ENCODE data around the gene ADCY10.

DNA sequence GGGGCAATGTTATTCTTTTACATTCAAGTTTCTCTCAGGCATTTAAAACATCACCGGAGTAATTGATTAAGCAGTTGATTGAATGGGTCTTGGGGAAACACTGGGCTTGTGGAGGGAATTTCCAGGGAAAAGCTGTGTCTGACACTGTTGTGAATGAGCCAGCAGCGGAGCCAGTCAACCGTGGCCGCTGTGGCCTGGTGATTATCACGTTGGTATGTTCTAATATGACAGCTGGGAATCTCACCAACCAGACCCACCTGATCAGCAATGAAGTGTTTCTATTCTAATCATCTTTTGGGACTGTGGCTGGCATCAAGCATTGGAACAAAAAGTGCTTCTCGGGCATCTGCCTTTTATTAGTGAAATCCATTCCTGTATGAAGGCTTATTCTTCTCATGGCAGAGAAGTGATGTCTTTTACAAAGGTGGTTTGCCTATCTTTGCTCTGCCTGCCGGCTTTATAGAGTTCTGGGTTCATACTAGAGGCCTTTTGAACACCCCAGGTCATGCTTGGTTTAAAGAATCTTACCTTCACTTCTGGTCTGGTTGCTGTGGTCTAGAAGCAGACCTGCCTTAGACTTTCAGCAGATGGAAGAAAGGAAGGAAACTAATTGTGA, 141.1 kb upstream of the FAM78B start:
- PRO-cap, 3 experiments = no peak in any of the 3 experiments
- RAMPAGE, long total RNA, 4 experiments = no peak in any of the 4 experiments
- RRBS = no CpG with 5 or more reads among the region's 7 CpGs

DNA sequence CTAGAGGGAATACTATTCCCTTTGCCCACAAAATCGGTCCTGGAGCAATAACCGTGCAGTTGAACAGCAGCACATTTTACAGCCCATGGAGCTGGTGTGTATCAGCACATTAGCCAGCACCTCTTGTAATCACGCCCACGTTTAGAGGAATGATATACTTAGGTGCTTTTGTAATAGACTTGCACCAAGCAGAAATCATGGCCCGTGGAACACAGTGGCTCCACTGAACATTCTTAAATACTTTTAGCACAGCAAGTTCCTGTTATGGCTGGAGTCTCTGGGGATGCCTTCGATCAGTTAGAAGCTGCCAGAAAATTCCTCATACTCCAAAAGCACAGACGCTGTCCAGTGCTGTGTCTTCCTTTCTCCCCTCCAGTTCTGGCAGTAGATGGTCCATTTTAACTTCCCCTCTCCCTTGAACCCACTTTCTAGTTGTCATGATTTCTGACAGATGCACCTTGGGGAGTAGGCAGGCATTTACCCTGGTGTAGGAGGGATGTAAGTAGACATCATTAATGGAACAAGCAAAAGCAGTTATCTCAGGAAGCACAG, 218.2 kb upstream of the FAM78B start:
- PRO-cap, 3 experiments = no peak in any of the 3 experiments
- RAMPAGE, long total RNA, 4 experiments = no peak in any of the 4 experiments
- RRBS = no CpG with 5 or more reads among the region's 7 CpGs

GRCh38 chr1:167059081-167059709, 31.0 kb downstream of the GPA33 start:
- PRO-cap, 3 experiments = no peak in any of the 3 experiments
- RAMPAGE, long total RNA, 4 experiments = no peak in any of the 4 experiments
- RRBS = no CpG with 5 or more reads among the region's 16 CpGs

DNA sequence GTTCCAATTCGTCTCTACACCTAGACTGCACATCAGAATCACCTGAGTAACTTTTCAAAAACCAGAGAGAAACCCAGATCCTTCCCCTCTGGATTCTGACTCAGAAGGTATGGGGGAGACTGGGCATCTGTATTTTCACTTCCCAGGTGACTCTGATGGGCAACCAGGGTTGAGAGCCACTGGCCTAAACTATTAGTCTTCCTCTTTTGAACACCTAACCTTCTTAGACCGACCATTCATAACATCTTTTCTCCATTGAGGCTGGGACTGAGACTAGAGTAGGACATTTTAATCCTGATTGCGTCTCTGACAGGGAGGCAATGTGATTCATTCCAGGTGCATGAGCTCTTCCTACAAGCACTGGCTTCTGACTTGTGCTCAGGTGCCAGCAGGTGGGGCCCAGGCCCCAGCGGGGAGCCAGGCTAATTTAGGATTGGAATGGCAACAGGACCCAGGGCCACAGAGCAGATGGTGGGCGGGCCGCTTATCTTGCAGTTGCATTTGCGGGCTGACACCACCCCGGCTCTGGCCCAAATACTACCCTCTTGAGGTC, 4.3 kb downstream of the GPA33 start:
- PRO-cap, 3 experiments = no peak in any of the 3 experiments
- RAMPAGE, long total RNA, 4 experiments = no peak in any of the 4 experiments
- RRBS = no CpG with 5 or more reads among the region's 8 CpGs

DNA sequence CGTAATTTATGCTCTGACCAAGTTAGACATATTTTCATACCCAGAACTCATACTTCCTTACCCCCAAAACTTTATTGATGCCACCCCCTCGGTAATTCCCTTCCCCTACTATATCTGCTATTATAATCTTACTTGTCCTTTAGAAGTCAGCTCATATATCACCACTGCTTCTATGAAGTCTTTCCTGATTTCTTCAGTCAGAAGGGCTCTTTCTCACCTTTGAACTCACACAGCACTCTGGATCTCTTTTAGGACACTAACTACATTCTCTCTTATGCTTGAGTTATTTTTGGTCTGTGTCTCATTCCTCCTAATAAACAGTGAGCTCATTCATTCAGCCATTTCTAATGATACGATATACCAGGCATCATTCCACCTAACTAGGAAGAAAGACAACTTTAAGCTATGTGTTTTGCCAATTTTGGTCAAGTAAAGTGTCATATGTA, 1.3 kb upstream of the STYXL2 start:
- PRO-cap, 3 experiments = no peak in any of the 3 experiments
- RAMPAGE, long total RNA, 4 experiments = no peak in any of the 4 experiments
- RRBS = no CpG with 5 or more reads among the region's 3 CpGs

GRCh38 chr1:167166377-167166674, 54.4 kb upstream of the POU2F1 start:
- PRO-cap, 3 experiments = no peak in any of the 3 experiments
- RAMPAGE, long total RNA, 4 experiments = no peak in any of the 4 experiments
- RRBS = no CpG with 5 or more reads among the region's 6 CpGs

DNA sequence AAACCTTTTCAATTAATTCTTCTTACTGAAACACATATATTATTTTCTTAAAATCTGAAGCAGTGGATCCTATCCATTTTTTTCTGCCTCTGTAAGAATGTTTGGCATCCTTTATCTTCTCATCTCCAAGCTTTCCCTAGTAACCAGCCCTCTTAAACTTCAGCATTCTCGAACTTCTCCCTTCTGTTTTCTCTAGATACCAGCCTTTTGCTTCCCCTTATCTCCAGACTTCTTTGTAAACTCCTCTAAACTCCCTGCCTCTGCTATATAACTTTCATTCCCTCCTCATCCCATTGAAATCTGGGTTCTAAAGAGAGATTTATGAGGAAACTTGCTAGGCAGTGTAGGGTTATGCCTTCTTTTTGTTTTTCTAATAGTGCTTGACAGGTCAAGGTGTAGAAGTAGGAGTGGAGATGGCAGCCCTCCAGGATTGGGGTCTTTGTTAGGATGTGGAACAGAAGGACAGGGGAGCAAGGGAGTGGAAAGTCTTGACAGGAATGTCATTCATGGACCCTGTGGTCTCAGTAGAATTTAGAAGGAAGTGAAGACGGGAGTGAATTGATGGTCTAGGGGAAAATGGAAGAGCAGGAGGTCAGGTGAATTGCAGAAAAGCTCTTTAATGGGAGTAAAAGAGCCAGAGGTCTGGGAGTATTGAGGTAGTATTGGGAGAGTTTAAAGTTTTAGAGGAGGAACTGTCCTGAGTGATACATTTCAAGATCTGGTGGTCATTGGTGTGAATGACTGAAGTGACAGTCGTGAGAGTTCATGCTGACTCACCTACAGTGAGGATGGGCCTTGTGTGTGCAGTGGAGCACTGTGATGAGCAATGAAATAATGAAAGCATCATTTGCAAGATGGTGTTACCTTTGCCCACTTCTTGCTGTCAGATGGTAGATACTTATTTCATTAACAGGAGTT, 28.6 kb downstream of the POU2F1 start:
- PRO-cap, 3 experiments = no peak in any of the 3 experiments
- RAMPAGE, long total RNA, 4 experiments = no peak in any of the 4 experiments
- RRBS = no CpG with 5 or more reads among the region's 3 CpGs

GRCh38 chr1:167433227-167434114, 84.9 kb downstream of the CD247 start:
- PRO-cap, 3 experiments = no peak in any of the 3 experiments
- RAMPAGE, long total RNA, 4 experiments = no peak in any of the 4 experiments
- RRBS = no CpG with 5 or more reads among the region's 14 CpGs

DNA sequence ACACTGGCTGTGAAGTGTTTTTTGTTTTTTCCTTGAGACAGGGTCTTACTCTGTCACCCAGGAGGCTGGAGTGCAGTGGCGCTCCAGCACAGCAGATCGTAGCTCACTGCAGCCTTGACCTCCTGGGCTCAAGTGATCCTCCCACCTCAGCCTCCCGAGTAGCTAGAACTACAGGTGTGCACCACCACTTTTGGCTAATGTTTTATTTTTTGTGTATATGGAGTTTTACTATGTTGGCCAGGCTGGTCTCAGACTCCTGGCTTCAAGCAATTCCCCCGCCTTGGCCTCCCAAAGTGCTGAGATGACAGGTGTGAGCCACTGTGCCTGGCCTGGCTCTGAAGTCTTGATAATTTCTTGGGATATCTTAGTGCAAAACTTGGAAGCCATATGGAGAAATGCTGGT, 40.8 kb downstream of the CD247 start:
- PRO-cap, 3 experiments = no peak in any of the 3 experiments
- RAMPAGE, long total RNA, 4 experiments = no peak in any of the 4 experiments
- RRBS = no CpG with 5 or more reads among the region's 4 CpGs

GRCh38 chr1:167488945-167489295, 29.4 kb downstream of the CD247 start:
- PRO-cap, 3 experiments = no peak in any of the 3 experiments
- RAMPAGE, long total RNA, 4 experiments = no peak in any of the 4 experiments
- RRBS = no CpG with 5 or more reads among the region's 8 CpGs

- PRO-cap, 3 experiments = no peak in any of the 3 experiments
- RAMPAGE, long total RNA, 4 experiments = no peak in any of the 4 experiments
- RRBS = no CpG with 5 or more reads among the region's 9 CpGs
Measured at GRCh38 chr1:167509576-167510025, 8.7 kb downstream of the CD247 start.

DNA sequence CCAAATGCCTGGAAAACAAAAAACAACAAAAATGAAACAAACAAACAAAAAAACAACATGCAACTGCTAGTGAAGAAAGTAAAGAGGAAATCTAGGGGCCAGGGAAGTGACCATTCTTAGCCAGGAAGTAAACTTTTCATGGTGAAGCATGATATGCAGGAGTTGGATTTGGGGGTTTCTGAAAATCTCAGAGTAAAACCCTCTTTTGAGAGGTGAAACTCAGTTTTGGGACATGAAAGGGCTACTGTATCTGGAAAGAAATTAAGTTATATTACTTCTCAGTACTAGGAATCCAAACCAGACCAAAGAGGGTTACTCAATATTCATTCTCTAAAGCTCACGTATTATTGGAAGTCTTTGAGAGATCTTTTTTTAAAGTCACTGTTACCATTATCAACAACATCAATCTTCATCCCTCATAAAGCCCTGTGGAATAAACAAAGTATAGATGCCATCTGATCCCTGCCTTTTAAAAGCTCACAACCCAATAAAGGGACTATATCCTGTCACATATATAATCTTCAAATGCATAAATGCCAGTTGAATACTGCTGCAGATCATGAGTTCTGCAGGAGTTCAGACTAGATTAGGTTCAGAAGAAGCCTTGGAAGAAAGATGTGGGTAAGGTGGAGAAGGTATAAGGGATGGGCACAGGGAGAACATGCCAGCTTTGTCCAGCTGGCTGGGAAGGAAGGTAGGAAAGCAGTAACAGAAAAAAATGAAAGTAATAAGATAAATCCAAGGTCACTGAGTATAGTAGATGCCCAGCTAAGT, 2.9 kb downstream of the RCSD1 start:
- PRO-cap, 3 experiments = no peak in any of the 3 experiments
- RAMPAGE, long total RNA, 4 experiments = no peak in any of the 4 experiments
- RRBS = no CpG with 5 or more reads among the region's 1 CpG

DNA sequence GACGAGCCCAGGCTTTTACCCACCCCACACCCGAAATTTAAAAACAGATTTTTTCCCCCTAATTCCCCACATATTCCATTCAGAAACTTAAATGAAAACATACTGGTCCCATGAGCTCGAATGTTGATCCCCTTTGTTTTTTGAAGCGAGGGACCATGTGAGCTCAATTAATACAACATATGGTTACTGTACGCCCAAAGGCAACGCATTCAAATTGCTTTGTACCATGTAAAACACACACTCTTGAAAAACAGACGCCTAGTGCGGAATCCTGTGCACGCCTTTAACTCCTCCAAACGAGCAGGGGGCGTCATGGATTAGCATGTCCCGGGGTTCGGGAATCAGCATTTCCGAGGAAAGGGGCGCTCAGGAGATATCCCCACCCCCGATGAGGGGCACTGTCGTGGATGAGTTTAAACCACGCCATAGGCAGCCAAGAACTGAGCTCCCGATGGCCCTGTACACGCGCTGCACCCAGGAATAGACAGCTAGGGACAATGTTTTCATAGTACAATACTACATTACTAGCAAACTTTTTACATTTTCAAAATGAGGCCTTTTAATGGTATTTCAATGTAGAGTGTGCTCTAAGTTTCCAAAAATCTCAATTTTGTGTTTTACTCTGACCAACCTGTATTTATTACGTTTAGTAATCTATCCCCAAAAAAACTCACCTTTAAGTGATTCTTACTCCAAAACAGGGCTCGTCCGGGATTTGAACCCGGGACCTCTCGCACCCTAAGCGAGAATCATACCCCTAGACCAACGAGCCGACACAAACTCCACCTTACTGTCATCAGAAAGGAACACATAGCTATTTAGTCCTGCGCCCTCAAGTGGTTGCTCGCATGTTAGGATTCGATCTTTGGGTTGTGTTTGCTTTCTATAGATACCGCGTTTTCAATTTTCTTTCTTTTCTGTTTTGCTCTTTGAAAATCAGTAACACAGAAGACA, 6.7 kb upstream of the MPZL1 start:
- PRO-cap, 3 experiments = peak in 3 of 3 experiments; most common plus-strand start position 861 of the sequence (in 2); most common minus-strand start position 777 of the sequence (in 3)
- RAMPAGE, long total RNA, 4 experiments = no peak in any of the 4 experiments
- RRBS = no CpG with 5 or more reads among the region's 34 CpGs

GRCh38 chr1:167720929-167721605, 715 bp upstream of the MPZL1 start:
- PRO-cap, 3 experiments = peak in 3 of 3 experiments; most common plus-strand start chr1:167721192 (in 3)
- RAMPAGE, long total RNA, 4 experiments = start-site peak on the plus strand in 1 of 4 experiments, at chr1:167721147-167721395 at its widest, 12 reads per replicate
- RRBS = no CpG with 5 or more reads among the region's 13 CpGs

GRCh38 chr1:167913542-167914495, at the start of gene ADCY10:
Gene ADCY10 (minus strand): TSS chr1:167914134.
- PRO-cap, 3 experiments = no peak in any of the 3 experiments
- RAMPAGE, long total RNA, 4 experiments = no peak in any of the 4 experiments
- RRBS = no CpG with 5 or more reads among the region's 11 CpGs

DNA sequence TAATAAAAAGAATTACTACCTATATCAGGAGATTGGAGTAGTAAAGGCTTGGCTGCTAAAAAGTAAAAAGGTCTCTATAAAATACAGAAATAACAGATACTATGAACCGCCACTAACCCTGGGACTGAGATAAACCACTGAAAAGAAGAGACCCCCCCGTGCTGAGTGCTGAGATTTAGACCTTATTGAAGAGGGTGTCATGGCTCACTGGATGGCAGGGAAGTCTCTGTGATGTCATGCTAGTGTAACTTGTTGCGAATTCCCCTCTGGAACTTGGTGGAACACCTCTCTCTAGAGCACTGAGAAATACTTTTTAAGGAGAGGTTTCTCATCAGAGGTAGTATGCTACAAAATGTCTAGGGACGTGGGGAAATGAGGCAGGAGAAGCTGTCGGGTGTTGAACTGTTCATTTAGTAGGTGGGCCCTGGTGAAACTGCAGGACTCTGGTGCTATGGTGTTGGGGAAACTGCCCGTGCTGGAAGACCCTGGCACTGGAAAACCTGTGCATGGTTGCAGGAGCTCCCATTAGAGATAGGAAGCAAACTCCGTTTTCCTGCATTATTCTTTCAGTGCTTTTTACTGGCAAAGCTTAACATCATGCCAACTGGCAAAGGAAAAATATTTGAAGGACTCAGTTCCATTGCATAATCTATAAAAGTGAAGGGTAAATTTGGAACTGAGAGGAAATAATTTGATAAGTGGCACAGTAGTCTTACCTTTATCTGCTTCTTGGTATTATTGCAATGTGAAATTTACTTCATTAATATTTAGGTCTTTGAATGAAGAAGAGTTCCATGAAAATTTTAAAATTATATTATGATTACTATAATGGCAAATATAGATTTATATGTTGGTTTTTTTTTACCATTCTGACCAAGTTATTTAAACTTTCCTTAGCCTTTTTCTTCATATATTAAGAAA, 31.6 kb upstream of the MPC2 start:
- PRO-cap, 3 experiments = no peak in any of the 3 experiments
- RAMPAGE, long total RNA, 4 experiments = no peak in any of the 4 experiments
- RRBS = no CpG with 5 or more reads among the region's 7 CpGs

GRCh38 chr1:167973883-167974237, 37.0 kb upstream of the MPC2 start:
- PRO-cap, 3 experiments = no peak in any of the 3 experiments
- RAMPAGE, long total RNA, 4 experiments = no peak in any of the 4 experiments
- RRBS = no CpG with 5 or more reads among the region's 2 CpGs

- PRO-cap, 3 experiments = no peak in any of the 3 experiments
- RAMPAGE, long total RNA, 4 experiments = no peak in any of the 4 experiments
- RRBS = no CpG with 5 or more reads among the region's 5 CpGs
Measured at GRCh38 chr1:168520365-168520758, 23.4 kb downstream of the XCL2 start.

DNA sequence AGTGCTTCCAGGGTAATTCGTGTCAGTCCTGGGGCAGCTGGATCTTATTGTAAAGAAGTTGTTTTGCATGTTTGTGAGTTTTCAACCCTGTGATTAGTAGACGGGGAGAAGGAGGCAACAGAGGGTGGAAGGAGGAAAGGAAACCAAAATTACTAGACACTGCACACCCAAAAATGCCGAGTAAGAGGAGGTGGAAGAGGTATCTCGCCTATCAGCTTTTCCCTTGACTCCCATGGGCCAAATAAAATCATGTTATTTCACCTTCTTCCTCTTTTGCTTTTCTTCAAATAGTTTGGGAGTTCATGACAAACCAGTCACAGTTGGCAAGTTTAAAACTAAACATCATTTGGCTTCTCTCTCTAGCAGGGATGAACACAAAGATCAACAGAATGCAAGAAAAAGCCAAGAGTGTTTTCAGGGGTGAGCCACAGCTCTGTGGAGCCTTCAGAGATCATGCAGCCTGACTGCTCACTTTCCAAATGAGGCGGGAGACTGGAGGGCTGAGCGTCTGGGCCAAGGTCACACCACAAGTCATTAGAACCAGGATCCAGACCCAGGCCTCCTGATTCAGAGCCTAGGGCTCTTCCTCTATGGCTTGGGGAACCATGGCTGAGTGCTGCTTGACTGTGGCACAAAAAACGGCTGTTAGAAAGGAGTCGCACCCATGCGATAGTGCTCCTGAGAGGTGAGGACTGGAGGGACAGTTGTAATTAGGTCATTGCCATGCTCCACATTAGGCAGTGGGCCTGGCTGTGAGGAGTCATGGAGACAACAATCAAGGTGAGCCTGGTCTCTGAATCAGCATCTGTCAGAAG, 2.8 kb downstream of the DPT start:
- PRO-cap, 3 experiments = no peak in any of the 3 experiments
- RAMPAGE, long total RNA, 4 experiments = no peak in any of the 4 experiments
- RRBS = no CpG with 5 or more reads among the region's 9 CpGs

- PRO-cap, 3 experiments = no peak in any of the 3 experiments
- RAMPAGE, long total RNA, 4 experiments = no peak in any of the 4 experiments
- RRBS = no CpG with 5 or more reads among the region's 2 CpGs
Measured at GRCh38 chr1:169060950-169061227, 45.6 kb upstream of the ATP1B1 start.